Calu3 (cell line): ENCODE results near the genes OR1J4, OR1Q1 and NEK6.

DNA sequence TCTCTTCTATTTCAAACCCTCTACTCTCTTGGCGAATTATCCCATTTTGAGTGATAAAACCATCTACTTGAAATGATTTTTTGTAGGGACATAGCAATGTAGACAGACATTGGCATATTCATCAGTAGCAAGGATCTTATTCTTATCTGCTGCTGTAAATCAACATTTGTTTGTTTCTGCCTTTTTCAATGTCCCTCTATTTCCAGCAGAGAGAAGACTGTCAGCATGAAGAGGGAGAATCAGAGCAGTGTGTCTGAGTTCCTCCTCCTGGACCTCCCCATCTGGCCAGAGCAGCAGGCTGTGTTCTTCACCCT is at the start of gene OR1J4:
OR1J4 (plus strand) TSS at position 226 of the 314 bp plus-strand sequence.
- PRO-cap = no peak

DNA sequence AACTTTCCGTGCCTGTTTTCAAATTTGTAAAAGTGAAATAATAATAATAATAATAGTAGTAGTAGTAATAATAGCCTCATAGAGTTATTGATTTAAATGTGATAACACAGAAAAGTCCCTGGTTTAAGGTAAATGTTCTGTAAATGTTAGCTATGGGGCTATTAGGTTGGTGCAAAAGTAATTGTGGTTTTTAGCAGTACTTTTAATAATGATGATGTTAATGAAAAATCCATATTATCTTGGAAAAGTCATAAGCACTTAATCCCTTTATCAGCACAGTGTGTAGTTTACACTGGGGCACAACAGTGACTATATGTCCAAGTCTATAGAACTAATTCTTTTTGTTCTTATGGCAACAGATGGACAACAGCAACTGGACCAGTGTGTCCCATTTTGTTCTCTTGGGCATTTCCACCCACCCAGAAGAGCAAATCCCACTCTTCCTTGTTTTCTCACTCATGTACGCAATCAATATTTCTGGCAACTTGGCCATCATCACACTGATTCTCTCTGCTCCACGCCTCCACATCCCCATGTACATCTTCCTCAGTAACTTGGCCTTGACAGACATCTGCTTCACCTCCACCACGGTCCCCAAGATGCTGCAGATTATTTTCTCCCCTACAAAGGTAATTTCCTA is at the start of gene OR1Q1:
OR1Q1 (plus strand) TSS at position 360 of the 640 bp plus-strand sequence.
- PRO-cap = no peak

DNA sequence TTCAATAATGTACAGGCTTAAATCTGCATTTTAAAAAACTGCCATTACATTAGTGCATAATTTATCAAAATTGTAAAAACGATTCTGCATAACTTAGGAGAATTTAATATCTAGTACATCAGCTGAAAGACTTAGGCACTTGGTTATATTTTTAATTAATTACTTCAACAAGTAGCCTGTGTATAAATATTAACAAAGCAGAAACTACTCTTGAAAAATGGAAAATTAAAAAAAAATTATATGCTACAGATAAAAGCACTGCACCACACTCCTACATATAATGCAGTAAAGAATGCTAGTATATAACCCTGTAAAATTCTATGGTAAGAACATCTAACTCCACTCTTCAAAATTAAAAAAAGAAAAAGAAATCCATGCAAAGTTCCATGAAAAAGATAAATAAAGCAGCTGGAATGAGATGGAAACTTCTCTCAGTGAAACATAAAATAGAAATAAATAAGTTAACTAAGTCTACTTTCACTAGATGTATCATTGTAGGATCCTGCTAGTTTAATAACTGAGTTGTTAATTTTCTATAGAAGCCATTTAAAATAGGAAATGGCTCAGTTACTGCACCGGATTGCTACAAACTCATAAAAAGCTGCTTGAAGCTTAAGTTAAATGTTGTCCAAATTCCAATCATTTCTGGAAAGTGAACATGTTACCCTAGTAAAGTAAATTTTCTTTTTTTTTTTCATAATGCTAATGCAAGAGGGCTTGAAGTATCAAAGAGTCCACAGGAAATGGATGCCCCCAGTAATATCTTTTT is 20.6 kb upstream of the PDCL start:
- PRO-cap = no peak

DNA sequence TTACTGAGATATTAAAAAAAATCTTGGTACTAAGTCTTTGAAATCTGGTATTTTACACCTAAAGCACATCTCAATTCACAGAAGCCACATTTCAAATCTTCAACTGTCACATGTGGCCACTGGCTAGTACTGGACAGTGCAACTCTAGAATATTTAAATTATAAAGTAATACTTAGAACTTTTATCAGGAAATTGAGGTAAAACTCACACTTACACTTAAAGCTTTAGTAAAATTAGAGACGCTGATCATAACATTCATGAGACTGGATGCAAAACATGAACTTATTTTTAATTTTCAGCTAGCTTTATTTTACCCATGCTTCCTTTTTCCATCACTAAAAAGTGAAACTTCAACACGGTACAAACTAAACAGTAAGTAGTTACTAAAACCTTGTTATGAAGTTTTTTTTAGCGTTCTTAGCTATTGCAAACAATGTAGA is 2.2 kb downstream of the RC3H2 start:
- PRO-cap = no peak

DNA sequence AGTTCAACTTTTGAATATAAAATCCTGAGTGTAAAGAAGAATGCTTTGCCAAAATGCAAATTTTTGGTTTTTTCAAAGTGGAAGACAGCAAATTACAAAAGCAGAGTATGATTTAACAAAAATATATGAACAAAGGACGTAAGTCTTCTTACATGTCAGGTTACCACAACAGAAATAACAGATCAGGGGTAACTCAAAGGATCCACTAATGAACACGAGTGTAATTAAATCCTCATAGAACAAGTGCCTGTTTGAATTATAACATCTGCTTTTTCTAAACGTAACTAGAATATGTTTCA is 1.8 kb downstream of the RC3H2 start:
- PRO-cap = no peak

- PRO-cap = no peak
Measured at GRCh38 chr9:123036692-123037415, 3.4 kb downstream of the GPR21 start.

DNA sequence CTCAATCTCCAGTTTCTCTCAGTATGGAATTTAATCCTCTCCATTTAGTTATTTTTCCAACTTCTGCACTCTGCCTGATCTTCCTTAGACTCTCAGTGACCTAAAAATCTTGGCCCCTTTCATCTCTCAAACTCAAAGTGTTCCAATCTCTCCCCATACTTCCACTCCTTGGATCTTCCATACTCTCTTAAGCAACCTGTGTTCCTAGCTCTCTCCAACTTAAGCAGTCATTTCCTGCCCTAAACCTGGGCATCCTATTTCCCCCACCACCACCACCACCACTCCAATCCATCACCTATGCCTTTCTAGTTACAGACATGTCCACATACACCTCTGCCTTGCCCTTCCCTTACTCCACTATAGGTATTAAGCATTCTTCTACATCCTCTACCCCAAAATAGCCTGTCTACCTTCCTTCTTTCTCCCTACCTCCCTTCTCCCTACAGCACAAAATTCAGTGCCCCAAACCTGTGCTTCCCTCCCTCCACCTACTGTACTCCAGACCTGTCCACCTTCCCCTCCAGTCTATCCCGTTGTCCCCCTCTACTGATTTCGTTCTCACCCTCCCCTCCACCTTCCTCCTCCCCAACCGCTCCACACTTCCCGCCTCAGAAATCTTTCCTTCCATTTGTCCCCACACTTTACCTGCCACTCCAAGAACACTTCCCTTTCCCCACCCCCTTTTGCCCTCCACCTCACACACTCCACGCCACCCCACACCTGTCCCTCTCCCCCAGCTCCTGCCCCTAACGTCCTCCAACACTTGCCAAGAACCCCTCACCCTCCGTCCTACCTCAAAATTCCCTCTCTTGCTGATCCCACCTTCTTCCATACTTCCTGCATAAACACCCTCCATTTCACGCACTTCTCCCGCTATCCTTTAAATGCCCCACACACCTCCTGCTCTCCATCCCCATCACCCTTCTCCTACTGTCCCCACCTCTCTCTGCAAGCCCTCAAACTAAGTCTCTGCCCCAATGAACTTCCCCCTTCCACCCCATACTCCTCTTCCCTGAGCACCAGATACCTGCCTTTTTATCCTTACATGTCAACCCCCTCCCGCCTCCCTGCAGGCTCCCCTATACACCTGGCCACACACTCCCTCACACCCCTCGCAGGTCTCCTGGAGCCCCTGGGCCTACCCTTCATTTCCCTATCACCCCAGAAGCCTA is 1.6 kb downstream of the STRBP start:
- PRO-cap = no peak

DNA sequence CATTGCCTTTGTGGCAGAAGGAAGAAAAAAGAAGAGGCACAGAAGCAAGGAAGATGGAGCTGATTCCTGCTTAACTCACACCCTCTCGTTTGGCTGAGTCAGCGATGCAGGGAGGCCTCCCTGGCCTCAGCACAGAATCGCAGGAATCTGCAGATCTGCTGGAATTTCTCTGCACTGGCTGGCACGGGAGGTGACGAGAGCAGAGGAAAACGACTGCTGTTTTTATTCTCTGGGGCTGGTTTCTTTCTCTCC is 20.4 kb upstream of the CRB2 start:
- PRO-cap = no peak

DNA sequence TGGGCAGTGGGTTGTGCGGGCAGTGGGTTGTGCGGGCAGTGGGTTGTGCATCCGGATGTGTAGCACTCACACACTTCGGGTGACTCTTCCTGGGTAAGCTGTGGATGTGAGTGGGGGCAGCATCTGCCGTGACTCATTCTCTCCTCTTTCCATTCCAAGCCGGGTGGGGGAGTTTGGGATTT is 8.2 kb downstream of the CRB2 start:
- PRO-cap = no peak

DNA sequence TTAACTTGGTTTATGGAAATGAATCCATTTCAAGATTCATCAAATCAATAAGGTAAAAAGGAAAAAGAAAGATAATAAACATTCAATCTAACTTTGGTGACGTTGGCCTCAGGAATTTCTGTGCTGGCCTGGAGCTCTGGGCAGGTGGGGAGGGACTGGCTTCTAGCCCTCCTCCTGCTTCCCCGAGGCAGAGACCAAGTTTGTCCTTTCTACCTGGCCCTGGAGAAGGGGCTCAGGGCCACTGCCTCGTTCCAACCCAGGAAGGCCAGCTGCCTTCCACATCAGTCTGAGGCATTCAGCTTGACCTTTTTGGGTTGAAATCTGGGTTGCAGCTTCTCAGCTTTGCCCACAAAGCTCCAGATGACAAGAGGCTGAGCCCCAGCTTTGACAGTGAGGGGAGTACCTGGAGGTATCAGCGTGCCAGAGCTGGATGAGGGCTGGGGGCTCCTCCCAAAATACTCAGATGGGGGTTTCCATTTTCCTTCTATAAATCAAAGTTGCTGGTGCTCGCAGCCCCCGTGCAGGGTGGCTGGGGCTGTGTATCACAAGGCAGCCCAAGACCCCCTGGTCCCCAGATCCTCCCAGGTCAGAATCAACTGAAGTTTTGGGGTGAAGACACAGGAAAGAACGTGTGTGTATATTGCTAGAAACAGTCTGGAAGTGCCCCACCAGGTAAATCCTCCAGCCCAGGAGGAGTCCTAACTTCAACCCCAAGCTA is 24.4 kb downstream of the CRB2 start:
- PRO-cap = no peak

DNA sequence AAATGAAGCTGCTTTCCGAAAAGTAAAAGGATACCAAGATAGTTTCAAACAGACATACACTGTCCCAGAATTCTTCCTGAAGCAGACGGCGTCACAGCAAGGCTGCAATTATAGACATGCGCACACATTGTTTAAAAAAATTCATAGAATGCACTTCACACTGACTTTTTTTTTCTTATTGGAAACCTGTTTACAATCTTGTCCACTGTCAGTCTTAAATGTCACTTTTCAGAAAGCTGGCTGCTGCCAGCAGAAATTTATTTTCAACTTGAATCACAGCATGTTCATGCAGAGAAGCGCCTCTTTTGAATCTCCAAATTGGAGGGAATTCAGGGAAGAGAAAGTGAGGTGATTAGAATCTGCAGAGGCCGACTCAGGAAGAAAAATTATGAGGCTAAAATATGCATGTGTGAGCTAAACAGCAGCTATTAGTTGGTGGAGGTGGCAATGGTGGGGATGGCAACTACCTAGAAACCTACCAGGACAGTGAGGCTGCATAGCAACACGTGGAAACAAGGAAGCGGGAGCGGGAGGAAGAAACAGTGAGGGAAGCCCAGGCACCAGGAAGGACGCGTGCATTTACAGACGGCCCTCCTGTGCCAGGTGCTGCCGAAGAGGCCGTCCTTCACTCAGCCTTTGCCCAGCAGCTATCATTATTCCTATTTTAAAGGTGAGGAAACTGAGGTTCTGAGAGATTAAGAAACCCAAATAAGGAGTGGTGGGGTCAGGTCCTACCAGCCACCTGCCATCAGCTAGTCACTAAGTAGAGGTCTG is 125.0 kb downstream of the CRB2 start:
- PRO-cap = no peak

GRCh38 chr9:123757449-123758426 is 172.2 kb downstream of the DENND1A start:
- PRO-cap = no peak

- PRO-cap = no peak
Measured at GRCh38 chr9:124045001-124045457, 33.5 kb downstream of the LHX2 start.

DNA sequence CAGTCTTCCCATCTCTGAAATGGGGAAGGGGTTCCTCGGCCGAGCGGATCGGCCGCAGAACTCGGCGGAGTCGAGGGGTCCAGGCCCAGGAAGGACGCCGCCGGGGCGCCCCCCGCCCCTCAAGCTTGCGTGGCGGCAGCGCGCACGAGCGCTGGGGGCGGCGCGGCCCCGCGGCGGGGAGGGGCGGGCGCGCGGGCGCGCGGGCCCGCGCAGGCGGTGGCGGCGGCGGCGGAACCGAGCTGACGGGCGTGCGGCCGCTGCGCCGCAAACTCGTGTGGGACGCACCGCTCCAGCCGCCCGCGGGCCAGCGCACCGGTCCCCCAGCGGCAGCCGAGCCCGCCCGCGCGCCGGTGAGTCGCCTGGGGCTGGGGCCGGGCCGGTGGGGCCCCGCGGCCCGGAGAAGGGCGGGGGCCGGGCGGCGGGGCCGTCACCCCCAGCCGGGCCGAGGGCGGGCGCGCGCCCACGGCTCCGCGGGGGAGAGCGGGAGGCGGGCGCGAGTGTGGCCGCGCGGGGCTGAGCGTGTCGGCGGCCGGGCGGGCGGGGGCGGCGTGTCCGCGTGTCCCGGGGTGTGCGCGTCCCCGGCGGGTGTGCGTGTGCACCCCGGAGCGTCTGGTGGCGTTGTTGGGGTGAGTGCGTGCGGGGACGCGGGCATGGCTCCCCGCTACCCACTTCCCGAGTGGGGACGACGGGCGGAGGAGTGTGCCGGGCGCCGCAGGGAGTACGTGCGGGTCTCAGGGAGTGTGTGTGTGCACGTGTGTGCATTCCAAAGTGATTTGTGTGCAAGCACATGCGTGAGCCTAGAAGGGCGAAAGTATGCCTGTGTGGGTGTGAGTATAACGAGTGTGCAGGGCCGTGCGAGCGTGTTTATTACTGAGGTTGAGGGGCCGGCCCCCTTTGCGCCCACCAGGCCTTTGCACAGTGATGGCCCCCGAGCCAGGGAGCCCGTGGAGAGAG is at the start of gene NEK6:
NEK6 (plus strand) TSS at position 214 of the 954 bp plus-strand sequence.
- PRO-cap = bidirectional peak, plus-strand start at position 216 of the sequence, minus-strand start at position 120 of the sequence; bidirectional peak, plus-strand start at position 830 of the sequence, minus-strand start at position 740 of the sequence

- PRO-cap = no peak
Measured at GRCh38 chr9:124262216-124263181, 4.8 kb downstream of the NEK6 start.

GRCh38 chr9:124273395-124274231 is 15.9 kb downstream of the NEK6 start:
- PRO-cap = no peak

- PRO-cap = bidirectional peak, plus-strand start at chr9:124286669, minus-strand start at chr9:124286438
Measured at GRCh38 chr9:124285759-124286983, 28.4 kb downstream of the NEK6 start.

DNA sequence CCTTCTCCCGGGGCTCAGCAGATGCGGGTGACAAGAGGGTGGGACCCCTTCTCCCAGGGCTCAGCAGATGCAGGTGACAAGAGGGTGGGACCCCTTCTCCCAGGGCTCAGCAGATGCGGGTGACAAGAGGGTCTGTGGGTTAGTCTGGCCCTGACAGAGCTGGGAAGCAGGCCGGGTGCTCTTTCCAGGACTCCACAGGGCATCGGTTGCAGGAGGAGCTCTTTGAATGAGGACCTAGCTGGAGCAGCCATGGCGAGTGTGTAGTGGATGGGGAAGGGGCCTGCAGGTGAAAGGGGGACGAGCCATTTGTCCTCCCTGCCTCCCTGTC is 73.9 kb downstream of the PSMB7 start:
- PRO-cap = unidirectional peak, minus-strand start at position 205 of the sequence

DNA sequence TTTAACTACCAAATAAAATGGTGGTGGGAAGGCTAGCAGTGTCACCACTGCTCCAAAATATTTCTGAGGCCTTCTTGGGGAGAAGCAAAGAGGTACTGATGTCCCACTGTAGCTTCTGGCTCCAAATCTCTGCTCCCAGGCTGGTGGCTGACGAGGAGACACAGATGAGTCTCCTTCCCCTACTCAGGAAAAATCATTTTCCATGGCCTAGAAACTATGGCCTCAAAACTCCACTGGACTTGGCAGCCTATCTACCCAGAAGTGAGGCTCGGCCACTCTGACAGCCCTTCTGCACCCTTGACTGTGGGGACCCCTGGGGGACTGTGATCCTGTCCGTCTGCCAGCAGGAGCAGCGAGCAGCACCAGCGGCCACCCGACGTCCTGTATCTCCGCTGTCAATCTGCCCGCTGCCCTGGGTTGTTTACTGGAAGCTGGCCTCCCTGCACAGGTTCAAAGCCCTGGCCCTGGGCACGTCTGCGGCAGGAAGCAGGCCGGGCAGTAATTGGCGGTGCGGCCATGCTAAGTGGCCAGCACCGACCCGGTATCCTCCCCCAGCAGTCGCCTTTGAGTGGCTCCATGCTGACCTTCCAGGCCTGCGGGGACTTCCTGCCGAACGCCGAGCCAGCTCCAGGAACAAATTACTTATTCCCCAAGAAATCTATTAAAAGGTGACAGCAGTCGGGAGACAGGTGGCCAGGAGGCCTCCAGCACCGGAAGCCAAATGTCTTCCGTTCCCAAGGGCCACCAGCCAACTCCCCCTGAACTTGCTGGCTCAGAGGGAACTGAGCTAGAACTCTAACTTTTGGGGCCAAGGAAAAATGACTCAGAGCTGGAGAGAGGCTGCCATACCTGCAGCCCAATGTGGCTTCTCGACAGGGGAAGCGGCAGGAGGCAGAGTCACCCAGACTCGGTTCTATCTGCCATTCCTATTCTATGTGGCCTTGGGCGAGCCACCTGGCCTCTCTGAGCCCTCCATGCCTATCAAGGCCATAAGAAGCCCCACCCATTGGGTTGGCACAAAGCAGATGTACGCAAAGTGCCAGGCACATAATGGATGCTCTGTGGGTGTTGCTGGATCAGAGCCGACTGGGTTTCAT is 13.5 kb upstream of the PSMB7 start:
- PRO-cap = no peak

DNA sequence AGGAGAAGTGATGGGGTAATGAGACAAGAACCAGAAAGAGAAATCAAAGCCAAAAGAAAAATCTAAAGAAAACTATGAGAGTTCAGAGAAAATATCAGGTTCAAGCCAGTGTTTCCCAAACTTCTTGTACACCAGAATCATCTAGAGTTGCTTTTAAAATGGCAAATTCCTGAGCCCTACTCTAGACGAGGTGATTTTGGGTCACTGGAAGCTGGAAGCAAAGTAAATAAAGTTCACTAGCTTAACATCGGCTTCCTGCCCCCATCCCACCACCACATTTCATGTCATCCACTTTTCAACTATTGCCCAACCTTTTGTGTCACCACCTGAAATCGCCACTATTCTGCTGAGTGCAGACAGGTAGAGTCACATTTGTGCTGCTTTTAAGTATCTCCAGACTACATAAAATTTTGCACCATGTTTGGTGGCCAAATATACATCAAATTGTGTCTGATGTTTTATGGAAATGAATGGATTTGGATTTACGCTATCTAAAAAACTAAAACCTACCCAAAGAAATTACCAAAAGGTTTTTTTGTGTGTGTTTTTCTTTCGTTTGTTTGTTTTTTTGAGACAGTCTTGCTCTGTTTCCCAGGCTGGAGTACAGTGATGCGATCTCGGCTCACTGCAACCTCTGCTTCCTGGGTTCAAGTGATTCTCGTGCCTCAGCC is 76.2 kb downstream of the NR6A1 start:
- PRO-cap = no peak